PC-3 (cell line): ENCODE measurements around a stretch of chr16.

DNA sequence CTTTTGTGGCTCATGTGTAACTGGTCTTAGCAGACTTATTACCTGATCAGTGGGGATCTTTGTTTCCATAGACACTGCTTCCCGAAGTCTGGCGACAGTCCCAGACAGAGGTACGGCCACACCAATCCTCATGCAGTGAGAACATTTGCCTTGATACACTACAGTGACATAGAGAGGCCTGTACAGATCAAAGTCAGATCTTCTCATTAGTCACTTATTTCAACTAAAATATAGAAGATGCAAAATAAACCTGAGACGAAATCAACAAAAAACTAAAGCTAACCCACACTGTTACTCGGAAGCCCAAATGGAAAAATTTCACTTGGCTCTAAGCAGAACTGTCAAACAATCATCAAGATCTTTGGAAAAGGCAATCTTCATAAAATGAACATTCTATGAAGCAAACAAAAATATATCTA lies 43.8 kb downstream of the USP31 start:
- RAMPAGE, long total RNA: no peak

GRCh38 chr16:23132298-23132618 lies 17.0 kb downstream of the USP31 start:
- RAMPAGE, long total RNA: no peak

- RAMPAGE, long total RNA: no peak
These were observed 34.8 kb upstream of the SCNN1B start for GRCh38 chr16:23267419-23267618.

- RAMPAGE, long total RNA: no peak
These were observed 60.5 kb downstream of the SCNN1B start for GRCh38 chr16:23362342-23363346.

DNA sequence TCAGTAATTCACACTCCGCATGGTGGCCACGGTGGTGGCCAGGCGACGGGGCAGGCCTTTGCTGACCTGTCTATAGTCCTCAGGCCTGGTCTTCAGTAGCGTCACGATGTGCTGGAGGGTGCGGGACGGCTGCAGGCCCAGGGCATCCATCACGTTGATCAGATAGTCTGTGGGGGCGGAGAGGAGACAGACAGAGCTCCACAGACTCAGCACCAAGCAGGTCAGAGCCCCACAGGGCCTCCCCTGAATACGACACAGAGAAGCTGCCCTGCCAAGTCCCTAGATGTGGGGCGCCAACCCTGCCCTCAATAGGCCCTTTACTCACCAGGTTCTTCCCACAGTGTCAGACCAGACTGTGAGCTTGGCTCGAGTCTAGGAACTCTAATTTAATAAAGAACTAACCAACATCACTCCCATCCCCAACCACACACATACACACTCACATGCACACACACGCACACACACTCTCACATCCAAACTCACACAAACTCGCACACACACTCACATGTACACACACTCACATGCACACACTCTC lies 64.0 kb downstream of the COG7 start:
- RAMPAGE, long total RNA: no peak

- RAMPAGE, long total RNA: no peak
These were observed 32.4 kb downstream of the COG7 start for GRCh38 chr16:23420355-23421317.

DNA sequence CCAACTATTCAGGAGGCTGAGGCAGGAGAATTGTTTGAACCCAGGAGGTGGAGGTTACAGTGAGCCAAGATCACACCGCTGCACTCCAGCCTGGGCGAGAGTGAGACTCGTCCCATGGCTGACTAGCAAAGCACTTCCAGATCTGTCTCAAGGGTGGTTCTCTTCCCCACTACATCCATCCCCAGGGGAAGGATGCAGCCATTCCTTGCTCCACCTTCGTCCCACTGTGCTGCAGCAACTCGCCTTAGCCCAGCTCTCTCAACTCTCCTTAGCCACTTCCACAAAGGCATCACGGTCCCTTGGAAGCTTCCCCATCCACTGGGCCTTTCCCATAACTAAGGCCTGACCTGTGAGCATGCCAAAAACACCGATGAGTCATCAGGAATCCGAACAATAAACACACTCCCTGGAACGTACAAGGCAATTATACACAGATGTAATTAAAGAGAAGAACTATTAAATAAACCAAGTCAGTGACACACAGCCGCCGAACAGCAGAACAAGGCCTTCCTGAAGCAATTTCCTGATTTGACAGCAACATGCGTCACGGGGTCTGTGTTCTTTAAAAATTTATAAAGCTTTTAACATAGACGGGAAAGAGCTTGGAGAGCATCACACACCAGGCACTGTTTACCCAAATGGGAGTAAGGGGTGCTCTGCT lies 29.6 kb downstream of the COG7 start:
- RAMPAGE, long total RNA: no peak

- RAMPAGE, long total RNA: no peak
These were observed 13.5 kb upstream of the COG7 start for GRCh38 chr16:23466205-23467133.

DNA sequence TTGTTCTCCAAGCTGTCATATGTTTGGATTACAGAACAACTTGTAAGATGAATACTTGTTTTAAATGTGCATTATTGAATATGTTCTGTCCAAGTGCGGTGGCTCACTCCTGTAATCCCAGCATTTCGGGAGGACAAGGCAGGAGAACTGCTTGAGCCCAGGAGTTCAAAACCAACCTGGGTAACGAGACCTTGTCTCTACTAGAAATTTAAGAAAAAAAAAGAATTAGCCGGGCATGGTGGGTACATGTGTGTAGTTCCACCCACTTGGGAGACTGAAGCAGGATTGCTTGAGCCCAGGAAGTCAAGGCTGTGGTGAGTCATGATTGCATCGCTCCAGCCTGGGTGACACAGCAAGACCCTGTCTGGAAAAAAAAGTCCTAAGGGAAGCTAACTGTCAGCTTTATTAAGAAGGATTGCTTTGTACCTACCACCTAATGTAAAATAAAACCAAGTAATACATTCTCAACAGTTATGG lies 18.6 kb downstream of the EARS2 start:
- RAMPAGE, long total RNA: no peak

GRCh38 chr16:23634929-23635530 lies 6.1 kb downstream of the PALB2 start:
- RAMPAGE, long total RNA: no peak

- RAMPAGE, long total RNA: no peak
These were observed 9.9 kb downstream of the PLK1 start for GRCh38 chr16:23688488-23689075.

GRCh38 chr16:23710821-23711221 lies 2.2 kb downstream of the ERN2 start:
- RAMPAGE, long total RNA: no peak

DNA sequence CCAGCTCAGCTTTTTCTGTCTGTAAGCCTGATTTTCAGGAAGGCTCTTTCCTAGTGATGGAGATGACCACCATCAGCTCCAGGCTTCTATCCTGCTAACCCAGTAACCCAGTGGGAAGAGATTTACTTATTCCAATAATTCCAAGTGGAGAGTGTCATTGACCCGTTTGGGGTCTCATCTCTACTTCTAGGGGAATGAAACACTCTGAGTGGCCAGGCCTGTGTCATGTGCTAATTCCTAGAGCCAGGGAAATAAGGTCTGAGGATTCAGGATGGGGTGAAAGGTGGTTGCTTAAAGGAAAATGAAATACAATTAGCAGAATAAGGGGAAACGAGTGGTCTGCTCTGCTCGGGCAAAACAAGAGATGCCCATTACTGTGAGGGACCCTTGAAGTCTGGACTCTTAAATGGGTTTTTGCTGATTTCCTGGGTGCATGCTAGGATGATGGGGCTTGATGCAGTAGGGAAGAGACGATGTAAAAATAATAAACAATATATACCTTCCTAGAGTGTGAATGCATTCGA lies 3.7 kb downstream of the CHP2 start:
- RAMPAGE, long total RNA: no peak

DNA sequence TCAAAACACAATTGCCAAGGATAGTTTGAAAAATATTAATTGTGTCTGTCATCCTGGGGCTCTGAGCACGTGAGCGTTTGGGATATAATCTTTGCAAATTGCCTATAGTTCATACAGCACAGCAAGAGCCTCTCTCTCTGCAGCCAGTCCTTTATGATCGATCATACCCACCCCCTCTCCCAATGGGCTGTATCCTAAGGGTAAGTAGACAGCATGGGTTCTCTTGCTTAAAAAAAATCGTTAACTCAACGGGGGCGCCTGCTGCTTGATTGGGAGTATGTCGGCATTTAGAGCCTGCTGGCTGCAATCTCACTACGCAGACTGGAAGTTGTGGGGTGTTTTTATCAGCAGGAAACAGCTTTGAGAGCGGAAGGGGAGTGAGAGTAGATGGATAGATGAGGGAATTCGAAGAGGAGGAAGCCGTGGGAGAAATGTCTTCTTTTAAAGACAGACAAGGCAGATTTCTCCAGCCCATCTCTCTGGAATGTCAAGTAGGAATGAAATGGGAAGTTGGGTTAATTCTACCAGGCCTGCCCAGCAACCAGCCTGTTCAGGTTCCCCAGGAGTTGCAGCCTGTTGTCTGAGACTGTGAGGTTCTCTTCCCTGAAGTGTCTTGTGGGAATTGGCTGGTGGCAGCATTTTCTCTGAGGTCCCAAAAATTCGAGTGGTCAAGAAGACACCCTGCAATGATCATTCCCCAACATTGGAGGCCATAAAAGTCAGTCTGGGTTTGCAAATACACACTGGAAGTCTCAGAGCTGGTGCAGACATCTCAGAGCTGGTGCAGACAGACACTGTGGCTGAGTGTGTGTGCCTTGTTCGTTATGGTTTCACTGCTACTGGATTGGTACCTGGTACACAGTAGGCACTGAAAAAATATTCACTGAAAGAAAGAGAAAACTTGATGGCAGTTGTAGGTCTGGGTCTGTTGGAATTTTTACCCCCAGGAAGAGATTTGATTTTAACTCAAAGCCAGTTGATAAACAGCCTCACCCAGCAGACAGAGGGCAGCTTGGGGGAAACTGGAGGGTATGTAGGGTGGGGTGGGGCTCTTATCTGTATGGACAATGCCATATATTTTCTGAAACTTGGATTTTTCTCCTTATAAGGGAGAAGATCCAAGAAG lies 65.7 kb downstream of the PRKCB start:
- RAMPAGE, long total RNA: no peak

DNA sequence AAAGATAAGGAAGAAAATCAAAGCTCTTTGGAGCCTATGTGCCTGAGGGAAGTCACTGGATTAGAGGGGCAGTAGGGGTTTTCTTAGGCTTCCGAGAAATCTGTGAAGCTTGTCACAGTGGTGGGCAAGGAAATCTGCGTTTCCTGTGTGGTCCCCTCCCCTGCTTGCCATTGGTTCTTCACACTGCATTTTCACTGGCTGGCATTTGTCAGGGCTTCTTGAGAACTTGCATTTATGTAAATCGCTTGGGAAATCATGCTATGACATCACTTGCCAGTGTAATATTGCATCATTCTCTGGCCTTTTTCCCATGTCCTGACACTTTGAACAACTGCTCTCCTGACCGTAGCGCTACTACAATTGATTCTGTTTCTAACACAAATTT lies 1.8 kb downstream of the CACNG3 start:
- RAMPAGE, long total RNA: no peak

DNA sequence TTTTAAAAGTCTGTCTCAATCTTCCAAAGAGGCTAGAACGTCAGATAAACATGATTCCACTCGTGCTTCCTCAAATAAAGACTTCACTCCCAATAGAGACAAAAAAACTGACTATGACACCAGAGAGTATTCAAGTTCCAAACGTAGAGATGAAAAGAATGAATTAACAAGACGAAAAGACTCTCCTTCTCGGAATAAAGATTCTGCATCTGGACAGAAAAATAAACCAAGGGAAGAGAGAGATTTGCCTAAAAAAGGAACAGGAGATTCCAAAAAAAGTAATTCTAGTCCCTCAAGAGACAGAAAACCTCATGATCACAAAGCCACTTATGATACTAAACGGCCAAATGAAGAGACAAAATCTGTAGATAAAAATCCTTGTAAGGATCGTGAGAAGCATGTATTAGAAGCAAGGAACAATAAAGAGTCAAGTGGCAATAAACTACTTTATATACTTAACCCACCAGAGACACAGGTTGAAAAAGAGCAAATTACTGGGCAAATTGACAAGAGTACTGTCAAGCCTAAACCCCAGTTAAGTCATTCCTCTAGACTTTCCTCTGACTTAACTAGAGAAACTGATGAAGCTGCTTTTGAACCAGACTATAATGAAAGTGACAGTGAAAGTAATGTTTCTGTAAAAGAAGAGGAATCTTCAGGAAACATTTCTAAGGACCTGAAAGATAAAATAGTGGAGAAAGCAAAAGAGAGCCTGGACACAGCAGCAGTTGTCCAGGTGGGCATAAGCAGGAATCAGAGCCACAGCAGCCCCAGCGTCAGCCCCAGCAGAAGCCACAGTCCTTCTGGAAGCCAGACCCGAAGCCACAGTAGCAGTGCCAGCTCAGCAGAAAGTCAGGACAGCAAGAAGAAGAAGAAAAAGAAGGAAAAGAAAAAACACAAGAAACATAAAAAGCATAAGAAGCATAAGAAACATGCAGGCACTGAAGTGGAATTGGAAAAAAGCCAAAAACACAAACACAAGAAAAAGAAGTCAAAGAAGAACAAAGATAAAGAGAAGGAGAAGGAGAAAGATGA lies 32.3 kb downstream of the RBBP6 start:
- RAMPAGE, long total RNA: no peak

DNA sequence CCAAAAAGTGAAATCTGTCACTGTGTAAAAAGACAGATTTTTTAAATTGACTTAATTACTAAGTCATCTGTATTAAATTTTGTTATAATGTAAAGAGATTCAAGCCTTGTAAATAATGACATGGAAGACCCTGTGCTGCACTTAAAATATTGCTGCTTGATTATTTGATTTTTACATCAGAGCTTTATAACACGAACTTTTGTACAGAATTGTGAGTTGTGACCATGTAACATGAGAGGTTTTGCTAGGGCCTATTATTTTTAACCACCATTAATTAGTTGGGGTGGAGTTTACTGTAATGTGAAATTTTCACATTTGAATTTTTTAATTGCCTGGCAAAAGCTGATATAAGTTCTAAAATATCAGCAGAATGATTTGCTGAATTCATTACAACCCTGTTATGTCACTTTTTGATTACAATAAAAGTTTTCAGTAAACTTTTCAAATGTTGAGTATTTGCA lies 33.1 kb downstream of the RBBP6 start:
- RAMPAGE, long total RNA: no peak

DNA sequence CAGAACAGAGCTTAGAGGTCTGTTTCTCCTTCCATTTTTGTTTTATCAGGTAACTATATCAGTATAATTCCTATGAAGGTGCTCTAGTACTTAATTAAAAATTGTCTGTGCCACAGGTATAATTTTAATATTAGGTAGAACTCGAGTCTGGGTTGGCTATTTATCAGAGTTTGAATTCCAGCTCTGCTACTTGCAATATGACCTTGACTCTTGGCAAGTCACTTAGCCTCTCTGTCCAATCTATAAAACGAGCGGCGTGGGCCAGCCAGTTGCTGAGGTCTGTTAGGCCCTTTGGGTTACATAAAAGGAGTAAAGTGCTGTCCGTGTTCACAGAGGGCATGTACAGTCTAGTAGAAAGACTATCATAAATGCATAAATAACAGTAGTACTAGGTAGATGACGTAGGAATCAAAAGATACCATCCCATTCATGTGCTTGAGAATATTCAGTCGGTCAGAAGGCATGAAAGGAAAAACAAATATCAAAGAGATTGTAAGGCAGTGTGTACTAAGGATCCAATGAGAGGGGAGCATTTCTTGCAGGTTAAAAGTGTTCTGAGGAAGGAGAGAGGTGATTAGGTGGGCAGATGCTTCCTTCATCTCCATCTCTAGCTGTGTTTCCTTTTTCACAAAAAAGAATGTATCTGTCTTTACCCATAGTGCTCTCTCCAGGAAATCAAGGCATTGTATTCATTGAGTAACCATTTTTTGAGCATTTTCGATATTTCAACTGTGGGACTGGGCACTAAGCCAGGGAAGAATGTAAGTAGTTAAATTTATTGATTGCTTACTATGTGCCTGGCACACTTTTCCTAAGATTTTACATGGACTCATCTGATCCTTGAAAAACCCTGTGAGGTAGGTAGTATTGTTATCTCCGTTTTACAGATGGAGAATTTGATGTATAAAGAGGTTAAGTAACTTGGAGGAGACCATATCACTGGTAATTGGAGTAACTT lies 2.5 kb downstream of the TNRC6A start:
- RAMPAGE, long total RNA: no peak

DNA sequence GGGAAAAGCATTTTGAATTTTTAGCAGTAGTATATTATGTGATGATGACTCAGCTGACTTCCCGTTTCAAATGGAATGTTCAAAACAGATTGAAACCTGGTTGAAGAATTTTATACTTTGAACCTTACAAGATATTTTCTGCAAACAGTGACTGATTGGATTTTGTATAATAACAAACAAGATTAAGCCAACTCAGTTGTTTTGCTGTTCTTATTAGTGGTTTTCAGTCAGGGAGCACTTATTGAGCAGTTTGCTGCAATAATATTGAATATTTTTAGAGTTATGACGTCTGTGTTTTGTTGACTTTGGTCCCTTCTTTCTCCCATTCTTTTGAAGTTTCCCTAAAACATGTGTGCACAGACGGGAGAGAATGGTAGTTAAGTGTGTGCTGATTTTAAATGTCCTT lies 8.1 kb downstream of the TNRC6A start:
- RAMPAGE, long total RNA: no peak

- RAMPAGE, long total RNA: no peak
These were observed 55.6 kb upstream of the SLC5A11 start for GRCh38 chr16:24789878-24790775.